Tongue (tissue), 2 donors: ENCODE data around the genes NIM1K and NNT.

- RAMPAGE, long total RNA, result no peak
Observed at GRCh38 chr5:40842369-40842734, 1.2 kb downstream of the CARD6 start.

DNA sequence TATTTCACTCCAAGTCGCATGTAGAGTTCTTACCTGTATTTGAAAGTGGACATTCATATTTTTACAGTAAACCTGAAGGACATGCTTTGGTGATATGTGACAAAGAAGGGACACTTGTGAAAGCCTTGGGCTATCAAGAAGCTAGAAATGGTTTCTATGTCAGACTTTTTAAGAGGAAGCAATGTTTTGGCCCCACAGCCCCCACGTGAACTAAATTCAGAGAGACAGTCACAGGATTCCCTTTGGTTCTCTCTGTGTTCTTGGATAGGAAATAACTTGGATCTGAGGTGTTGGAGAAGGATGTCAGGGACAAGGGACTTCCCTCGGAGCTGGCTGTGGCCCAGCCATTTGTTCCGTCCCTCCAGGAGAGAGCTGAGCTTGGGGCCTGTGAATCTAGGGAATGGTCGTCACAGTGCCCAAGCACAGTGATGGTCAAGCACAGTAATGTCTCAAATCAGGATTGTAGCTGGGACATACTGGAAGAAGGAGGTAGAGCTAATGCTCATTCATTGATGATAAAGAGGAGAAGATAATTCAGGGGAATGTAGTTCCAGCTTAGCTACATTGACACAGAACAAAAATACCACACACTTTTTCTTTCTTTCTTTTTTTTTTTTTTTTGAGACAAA, 2.0 kb downstream of the C7 start:
- RAMPAGE, long total RNA, result no peak

DNA sequence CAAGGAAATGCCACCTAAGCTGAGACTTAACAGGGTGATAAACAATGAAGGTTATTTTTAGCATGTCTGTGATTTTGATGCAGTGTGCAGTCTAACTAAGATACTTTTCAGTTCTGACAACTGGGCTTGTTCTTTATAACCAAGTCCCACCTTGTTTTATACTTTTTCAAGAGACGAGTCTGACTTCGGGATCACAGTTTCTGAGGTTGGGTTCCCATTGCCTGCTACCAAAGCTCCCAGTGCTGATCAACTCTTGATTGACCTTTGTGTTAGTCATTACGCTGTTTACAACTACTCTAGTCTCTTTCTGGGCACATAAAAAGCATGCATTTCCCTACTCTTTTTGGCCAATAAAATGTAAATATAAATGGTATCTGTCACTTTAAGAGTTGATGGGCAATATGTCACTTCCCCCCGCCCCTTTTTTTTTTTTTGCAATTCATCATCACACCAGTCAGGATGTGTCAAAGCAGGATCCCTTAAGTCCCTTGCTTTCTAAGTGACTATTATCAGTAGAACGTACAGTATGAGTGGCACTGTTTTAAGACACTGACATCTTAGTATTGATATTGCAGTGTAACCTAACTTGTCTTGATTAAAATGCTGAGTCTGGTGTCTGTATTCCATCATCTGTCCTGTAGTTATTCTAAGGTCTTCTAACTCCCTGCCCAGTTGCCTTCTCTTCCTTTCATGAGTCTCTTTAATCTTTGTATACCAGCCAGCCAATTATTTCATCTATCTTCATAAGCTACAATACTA, 31.3 kb downstream of the C6 start:
- RAMPAGE, long total RNA, result no peak

DNA sequence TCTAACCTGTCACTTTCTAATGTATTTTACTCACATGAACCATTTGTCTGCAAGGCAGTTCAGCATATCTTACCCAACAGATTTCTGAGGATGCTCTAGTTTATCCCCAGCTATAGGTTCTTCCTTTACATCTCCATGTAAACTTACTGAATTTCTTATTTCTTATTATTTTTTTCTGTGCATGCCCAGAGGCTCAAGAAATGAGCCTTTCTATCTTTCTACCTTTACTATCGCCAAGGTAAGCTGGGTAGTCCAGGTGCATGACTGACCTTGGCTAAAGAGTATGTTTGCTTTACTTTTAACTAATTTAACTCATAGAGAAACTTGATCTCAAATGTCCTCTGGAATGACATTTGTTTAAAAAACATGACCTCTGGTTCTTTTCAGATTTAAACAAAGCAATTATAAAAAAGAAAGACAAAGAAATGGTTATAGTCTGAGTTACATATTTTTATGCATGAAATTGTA, 459 bp downstream of the C6 start:
- RAMPAGE, long total RNA, result no peak

DNA sequence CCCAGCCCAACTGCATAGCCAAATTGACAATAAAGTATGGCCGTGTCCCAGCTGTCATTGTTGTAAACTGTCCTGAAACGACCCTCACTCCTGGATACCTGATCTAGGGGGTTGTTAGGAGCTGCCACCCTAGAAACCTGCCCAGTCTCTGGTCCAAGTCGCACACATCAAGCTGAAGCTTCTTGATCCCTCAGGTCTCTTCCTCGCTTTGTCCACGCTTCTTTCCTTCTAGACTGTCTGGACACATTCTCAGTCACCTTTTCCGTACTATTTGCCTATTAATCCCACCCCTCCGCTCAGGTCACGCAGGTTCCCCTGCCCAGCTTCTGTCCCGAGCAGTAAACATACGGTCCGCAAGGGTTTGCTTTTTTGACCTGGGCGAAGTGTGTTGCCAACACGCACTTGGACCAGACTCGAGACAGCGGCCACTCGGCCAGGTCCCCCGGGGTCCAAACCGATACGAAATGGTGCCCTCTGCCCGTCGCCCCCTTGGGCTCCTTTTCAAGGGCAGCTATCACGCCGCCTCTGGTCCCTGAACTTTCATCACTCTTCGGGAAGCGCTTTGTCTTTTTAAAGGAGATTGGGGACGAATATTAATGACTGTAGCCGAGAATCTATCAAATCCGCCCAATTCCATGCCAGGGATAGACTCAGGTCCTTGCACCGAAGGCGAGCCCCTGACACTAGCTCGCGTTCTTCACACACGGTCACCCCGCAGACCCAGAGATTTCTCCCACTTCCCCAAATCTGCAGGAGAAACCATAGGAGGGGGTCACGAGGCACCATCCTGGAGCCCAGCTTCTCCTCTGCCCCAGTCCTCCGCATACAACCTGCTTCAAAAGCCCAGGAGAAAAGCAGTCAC, 820 bp downstream of the PLCXD3 start:
- RAMPAGE, long total RNA, result no peak

DNA sequence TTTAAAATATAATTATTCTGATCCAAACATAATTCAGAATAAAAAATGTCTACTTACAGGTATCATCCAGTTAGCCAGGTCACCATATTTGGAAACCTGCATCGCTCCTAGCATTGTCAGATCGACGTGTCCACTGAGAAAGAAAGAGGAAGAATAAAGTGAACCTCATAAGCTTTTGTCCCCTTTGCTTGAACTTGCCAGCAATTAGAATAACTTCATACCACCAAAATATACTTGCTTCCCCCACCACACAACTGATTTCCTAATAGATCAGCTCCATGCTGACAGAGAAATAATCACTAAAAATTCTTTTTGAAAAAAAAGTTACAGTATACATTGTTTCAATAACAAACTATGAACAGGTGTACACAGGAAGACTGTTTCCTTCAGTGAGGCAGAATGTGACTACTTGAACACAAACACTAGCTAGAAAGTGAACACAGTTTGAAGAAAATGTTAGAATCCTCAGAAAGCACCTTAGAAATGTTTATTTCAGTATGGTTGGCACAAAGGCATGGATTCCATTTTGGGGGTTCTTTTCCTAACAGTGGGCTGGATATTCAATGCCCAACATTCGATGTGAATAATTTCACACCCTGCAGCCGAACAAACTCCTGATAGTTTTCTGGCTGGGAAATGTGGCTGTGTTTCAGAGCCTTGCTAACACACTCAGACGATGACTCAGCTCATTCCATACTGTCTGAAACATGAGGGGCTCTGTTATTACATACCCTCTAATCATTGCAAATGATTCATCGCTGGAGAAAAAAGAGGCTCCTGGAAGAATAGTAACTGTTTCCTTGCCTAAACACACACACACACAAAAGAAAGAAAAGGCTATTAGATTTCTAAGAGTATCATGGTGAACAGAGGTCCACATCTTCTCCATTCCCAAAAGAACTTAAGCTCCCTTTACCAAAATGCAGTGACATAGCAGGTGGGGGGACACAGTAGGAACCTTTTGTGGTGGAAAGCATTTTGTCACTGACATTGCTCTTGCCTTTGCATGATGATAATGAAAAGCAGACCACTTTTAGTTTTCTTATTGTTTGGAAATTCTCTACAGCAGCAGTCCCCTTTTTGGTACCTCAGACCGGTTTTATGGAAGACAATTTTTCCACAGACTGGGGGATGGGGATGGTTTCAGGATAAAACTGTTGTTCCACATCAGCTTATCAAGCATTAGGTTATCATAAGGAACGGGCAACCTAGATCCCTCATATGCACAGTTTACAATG, 75.9 kb downstream of the OXCT1 start:
- RAMPAGE, long total RNA, result no peak

GRCh38 chr5:42552616-42553164, 129.5 kb downstream of the GHR start:
- RAMPAGE, long total RNA, result no peak

- RAMPAGE, long total RNA, result no peak
Observed at GRCh38 chr5:42598196-42598799, 158.3 kb upstream of the CCDC152 start.

DNA sequence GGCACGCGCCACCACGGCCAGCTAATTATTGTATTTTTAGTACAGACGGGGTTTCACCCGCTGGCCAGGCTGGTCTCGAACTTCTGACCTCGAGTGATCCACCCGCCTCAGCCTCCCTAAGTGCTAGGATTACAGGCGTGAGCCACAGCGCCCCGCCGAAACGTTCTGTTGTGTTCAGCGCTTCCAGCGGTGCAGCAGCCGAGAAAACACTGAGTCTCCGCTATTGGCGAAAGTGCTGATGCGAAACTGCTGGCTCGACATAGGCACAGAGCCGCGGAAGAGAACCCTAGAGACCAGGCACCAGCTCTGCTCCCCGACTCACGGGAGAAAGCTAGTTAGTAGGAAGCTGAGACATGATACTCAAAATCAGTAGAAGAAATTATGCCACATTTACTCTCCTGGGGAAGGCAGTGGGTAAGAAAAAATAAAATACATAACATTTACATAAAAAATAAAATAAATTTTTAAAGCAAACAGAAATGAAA, 31.6 kb downstream of the ANXA2R start:
- RAMPAGE, long total RNA, result no peak

- RAMPAGE, long total RNA, result no peak
Observed at GRCh38 chr5:43038364-43039055, 1.6 kb downstream of the ANXA2R start.

DNA sequence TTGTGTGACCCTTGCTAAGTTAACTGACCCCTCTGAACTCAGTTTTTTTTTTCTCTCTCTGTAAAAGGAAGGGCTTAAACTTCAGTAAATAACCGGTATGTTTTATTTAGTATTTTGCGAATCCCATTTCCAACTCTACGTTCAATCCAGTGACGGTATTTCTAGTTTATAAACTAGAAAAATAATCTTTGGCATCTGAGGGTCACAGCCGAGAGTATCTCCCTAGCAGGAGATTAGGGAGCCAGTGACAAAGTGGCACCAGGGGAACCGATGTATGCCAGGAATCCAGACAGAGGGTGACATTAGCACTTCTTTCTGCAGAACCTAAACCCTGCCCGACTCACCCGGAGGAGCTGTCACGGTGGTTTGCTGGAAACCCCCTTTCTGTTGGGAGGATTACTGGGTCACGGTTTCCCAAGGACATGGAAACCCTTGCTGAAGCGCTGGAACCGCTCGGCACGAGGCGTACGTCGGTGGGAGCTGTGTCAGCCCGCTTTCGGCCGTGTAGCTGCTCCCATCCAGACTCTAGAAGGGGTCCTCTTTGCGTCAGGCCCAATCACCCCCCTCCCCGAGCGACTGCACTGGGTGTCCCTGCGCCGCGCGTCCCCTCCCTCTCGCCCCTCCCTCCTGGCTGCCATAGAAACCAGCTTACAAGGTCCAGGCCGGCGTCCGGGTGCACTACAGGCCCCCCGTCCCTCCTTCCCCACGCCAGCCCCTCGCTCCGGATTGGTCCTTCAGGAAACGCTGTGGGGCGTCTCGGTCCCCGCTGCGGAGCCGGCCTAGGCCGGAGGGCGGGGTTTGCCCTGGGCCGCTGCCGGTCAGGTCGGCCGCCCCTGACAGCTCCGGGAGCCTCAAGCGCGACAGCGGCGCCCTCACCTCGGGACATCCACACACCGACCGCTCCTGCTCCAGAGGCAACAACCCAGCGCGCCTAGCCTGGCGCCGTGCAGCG, at the start of gene NIM1K:
Gene NIM1K, plus strand, starts transcription at position 794 of the 952 bp plus-strand sequence.
- RAMPAGE, long total RNA, result no peak

- RAMPAGE, long total RNA, result no peak
Observed at GRCh38 chr5:43236455-43237046, 44.5 kb downstream of the NIM1K start.

DNA sequence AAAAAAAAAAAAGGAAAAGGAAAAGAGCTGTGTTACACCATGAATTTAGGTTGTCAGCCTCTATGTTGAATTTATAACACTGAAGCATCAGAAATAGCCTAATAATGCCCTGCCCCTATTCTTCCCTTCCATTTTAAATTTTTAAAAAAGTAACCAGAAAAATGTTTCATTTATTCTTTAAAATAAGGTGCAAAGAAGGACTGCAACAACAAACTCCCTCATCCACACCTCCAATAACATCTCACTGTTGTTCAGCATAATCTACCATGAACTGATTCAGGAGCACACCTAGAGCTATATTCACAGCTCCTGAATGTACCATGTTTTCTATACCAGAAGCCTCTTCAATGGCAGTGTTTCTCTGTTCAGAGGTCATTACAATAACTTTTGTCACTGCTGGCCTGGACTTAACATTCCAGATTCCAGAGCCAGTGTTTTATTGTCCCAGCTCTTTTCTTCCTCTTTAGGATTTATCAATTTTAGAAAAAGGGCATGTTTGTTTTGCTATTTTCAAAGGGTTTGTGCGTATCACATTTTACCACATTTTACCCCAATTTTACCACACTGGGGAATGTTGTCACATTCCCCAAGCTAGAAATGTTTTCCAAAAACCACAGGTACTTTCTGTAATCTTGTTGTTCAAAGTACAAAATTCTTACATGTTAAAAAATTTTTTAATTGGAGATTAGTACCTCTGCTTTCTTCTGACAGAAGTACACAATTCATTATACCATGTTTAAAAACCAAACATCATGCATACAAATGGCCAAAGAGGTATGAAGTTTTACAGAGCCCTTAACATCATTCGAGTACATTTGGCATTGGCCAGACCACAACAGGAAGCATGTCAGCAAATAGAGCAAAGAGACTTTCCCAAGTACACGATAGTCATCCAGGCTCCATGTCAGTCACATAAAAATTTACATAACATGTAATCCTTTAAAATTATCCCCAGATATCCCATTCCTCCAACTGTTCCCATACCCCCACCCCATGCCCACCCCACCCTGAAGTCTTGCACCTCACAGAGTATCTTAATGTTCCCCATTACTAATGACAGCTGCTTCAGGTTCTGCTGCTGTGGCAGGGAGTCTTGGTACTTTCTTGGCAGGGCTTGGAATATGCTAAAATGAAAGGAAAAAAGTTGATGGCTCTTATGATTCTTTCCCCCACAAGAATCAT, 22.7 kb downstream of the HMGCS1 start:
- RAMPAGE, long total RNA, result no peak

DNA sequence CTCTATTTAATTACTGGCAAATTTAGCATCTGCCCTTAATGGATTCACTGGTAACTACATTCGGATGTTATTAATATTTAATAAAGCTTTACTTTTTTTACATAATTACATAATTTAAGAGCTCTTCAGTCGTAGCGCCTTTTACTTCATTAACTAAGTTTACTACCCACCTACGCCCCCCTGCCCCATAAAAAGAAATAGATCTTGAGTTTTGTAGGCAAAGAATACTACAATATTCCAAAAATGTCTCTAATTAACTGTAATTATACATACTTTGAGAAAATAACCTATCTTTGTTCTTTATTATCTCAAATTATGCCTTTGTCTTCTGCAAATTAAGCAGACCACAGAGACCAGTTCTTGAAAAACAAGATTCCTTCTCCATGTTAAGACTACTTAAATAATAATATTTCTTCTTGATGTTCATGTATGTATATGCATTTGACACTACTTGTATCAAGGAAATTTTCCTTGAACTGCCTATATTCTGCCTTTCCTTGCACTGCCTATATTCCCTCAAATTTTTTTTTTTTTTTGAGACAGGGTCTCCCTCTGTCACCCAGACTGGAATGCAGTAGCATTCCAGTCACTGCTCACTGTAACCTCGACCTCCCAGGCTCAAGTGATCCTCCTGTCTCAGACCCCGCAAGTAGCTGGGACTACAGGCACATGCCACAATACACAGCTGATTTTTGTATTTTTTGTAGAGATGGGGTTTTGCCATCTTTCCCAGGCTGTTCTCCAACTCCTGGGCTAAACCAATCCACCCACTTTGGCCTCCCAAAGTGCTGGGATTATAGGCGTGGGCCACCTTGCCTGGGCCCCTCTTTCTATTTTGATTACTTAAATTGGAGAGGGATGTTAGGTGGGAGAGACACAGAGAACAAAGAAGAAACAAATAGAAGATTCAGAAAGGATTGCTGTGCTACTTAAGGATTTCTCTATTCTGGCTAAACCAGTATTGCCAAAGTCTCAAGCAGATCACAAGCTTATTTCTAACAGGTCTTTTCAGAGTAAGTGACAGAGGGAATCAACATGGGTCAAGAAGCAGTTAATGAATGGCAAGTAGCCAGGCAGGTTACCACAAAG, 4.2 kb downstream of the HMGCS1 start:
- RAMPAGE, long total RNA, result no peak

GRCh38 chr5:43483152-43483749, 414 bp downstream of the TMEM267 start:
- RAMPAGE, long total RNA, result no peak

- RAMPAGE, long total RNA, result no peak
Observed at GRCh38 chr5:43497563-43498280, 14.1 kb upstream of the TMEM267 start.

- RAMPAGE, long total RNA, result start-site peak on the plus strand at chr5:43602660-43602753, 79 and 33 reads in 2 replicates; start-site peak on the minus strand at chr5:43602836-43602901, 67 and 45 reads in 2 replicates; start-site peak on the plus strand at chr5:43603197-43603252, 429 and 252 reads in 2 replicates
Observed at GRCh38 chr5:43602263-43603406, at the start of gene NNT. NNT (plus strand) TSS chr5:43603180.

- RAMPAGE, long total RNA, result no peak
Observed at GRCh38 chr5:44302098-44302750, 87.0 kb downstream of the FGF10 start.

DNA sequence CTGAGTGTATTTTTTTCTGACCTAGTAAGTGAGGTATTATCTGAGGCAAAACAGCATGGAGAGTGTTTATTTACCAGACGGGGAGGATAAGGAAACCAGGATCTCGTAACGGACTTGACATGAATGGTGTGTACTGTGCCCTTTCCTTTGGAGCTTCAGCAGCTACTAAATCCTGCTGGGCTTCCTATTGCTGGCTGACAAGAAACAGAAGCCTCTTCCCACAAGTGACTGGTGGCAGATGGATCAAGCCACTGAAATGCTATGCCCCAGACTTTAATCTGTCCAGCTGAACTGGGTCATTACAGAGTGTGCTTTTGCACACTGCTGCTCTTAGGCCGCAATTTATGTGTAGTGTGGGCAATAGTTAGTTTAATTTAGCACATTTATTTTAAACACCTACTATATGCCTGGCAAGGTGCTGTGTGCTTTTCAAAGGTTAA, 162.7 kb upstream of the MRPS30 start:
- RAMPAGE, long total RNA, result no peak

DNA sequence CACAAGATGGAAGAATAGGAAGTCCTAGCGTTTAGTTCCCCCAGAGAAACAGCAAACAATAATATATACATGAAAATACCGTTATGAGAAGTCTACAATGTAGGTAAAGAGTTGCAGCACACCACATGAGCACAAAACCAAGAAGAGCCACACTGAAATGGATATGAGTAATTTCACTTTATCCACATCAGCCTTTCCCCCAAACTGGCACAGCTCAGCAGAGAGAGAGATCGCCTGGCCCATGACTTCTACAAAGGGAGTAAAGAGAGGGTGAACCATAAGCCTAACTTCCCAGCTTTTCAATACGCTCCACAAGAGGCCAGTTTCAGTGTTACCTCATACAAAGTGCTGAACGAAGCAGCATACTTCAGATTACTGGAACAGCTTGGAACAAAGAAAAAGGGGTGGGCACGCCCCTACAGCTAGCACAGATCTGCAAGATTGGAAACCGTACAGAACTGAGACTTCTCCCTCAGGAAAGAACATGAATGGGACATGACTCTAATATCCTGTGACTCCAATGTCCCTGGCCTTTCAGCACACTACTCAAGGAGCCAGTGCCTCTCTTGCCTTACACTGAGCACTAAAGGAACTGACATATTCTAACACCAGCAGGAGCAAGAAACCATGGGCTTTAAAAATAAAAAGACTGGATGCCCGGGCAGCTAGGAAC, 75.3 kb downstream of the EMB start:
- RAMPAGE, long total RNA, result no peak